ENCODE results near the genes CD3D, CD3G, UBE4A and H2AX.

DNA sequence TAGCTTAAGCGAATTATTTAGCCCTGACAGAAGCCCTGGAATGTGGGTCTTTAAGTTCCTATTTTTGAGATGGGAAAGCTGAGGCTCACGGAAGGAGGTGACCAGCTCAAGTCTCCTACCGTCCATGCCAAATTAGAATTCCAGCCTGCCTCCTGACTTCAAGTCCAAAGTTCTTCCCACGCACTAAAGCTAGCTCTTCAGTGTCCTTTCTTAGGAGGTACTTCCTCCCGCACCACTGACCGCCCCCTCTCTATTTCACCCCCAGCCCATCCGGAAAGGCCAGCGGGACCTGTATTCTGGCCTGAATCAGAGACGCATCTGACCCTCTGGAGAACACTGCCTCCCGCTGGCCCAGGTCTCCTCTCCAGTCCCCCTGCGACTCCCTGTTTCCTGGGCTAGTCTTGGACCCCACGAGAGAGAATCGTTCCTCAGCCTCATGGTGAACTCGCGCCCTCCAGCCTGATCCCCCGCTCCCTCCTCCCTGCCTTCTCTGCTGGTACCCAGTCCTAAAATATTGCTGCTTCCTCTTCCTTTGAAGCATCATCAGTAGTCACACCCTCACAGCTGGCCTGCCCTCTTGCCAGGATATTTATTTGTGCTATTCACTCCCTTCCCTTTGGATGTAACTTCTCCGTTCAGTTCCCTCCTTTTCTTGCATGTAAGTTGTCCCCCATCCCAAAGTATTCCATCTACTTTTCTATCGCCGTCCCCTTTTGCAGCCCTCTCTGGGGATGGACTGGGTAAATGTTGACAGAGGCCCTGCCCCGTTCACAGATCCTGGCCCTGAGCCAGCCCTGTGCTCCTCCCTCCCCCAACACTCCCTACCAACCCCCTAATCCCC is 10.9 kb downstream of the CD3E start:
- PRO-cap: no peak

DNA sequence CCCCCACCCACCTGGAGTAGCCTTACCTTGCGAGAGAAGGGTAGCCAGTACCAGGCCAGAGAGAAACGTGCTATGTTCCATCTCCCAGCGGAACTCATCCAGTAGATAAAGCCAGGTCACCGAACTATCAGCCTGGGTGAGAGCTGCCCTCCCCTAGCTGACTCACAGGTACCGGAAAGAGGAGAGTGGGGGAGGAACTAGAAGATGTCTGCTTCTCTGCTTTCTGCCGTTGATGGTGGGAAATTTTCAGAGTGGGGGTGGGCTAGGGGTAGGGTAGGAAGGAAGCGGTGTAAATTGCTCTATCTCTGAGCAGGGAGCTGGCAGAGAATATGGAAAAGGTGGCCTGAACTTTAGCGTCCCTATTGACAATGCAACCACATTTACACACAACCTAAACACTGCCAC is at the start of gene CD3D:
Gene CD3D (minus strand): TSS at position 179 of the 405 bp plus-strand sequence.
- PRO-cap: no peak

- PRO-cap: no peak
Observed at GRCh38 chr11:118344049-118344636, at the start of gene CD3G. Gene CD3G, plus strand, starts transcription at chr11:118344344.

DNA sequence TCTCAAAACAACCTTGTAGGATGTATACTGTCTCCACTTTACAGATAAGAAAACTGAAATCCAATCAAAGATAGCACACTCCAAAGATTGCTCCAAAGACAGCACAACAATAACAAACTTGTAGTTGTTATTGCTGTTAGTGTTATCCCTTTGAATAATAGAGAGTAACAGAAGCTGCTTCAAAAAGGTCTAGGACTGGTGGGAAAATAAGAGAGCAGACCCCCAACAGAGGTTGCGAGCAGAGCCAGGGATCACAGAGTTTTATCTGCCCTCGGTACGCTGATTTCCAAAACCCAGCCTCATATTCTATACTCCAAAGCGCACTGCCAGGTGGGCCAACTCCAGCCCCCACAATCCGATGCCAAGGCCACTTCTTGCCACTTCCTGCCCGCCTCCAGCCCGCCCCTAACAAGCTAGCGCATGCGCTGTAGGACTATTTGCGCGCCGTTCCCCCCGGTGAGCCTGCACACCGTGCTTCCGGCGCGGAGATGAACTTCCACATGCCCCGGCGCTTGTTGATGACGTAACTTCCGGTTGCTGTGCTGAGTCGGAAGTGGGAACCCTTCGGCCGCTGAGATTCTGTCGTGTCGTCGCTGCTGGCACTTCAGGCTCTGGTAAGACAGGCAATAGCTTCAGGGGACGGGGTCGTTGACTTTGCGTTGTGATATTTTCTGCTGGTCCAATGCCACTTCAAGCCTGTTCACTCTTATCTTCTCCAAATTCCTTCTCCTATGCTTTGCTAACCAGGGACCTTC is at the start of gene UBE4A:
Gene UBE4A (plus strand): TSS at position 540 of the 755 bp plus-strand sequence.
- PRO-cap: bidirectional peak, plus-strand start at position 574 of the sequence, minus-strand start at position 479 of the sequence

DNA sequence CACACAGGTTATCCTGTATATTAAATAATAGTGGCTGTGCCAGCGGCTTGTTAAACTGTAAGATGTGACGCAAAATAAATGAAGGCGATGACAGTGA is 220 bp upstream of the ARCN1 start:
- PRO-cap: no peak

- PRO-cap: no peak
Observed at GRCh38 chr11:118643459-118644218, 35.8 kb downstream of the TREH start.

- PRO-cap: no peak
Observed at GRCh38 chr11:118658084-118658459, 21.4 kb downstream of the TREH start.

DNA sequence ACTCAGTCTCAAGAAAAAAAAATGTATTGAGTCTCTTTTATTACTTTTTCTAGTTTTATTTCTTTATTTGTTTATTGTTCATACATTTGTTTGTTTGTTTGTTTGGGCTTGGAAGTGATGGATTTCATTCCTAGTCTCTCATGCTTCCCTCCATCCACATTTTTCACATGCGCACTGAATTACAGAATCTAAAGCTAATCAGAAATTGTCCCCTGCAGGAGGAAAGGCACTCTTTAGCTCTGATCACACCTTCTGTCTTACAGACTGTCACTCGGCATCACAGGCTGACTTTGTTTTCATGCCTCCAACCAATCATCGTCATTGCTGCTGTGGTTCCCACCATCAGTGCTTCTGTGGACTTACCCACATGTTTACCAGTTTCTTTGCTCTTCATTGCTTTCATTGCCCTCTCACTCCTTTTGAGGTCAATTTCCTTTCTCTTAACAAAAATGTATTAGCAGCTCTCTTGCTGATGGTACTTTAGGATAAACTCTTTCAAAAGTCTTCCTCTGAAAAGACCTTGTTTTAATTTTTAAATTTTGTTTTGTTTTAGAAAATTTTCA is 20.0 kb upstream of the TREH start:
- PRO-cap: no peak

GRCh38 chr11:118751315-118752491 is 39.3 kb downstream of the DDX6 start:
- PRO-cap: no peak

GRCh38 chr11:118790377-118790804 is 573 bp downstream of the DDX6 start:
- PRO-cap: bidirectional peak, plus-strand start at chr11:118790518, minus-strand start at chr11:118790520

- PRO-cap: no peak
Observed at GRCh38 chr11:118851965-118852793, 31.5 kb upstream of the CXCR5 start.

DNA sequence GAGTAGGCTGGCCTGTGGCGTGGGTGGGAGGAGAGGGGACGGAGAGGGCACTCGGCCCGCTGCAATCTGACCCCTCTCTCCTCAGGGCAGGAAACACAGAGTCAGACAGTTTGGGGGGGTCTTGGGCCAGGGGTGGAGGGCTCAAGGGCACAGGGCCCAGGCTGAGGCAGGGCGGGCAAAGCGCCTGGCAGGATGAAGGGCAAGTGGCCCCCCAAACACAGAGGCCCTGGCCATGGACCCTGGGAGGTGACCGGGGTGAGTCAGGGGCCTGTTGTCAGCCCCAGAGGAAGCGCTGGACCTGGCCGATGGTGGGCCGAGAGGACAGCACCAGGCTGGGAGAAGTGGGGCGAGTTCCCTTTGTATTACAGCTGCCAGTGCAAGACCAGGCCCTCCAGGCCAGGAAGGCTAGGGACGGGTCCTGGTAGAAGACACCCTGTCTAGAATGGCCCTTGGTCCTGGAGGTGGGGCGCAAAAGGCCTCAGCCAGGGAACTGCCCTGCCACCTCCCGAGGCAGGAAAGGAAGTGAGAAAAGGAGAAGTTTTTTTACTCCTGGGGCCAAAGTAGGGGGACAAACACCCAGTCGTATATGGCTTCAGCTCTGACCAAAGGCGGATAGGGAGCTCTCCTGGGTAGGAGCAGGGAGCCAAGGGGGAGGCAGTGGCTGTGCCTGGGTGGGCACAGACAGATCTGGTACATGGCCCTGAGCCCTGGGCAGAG is 12.8 kb downstream of the CXCR5 start:
- PRO-cap: no peak

- PRO-cap: no peak
Observed at GRCh38 chr11:118898735-118899341, 15.1 kb downstream of the CXCR5 start.

DNA sequence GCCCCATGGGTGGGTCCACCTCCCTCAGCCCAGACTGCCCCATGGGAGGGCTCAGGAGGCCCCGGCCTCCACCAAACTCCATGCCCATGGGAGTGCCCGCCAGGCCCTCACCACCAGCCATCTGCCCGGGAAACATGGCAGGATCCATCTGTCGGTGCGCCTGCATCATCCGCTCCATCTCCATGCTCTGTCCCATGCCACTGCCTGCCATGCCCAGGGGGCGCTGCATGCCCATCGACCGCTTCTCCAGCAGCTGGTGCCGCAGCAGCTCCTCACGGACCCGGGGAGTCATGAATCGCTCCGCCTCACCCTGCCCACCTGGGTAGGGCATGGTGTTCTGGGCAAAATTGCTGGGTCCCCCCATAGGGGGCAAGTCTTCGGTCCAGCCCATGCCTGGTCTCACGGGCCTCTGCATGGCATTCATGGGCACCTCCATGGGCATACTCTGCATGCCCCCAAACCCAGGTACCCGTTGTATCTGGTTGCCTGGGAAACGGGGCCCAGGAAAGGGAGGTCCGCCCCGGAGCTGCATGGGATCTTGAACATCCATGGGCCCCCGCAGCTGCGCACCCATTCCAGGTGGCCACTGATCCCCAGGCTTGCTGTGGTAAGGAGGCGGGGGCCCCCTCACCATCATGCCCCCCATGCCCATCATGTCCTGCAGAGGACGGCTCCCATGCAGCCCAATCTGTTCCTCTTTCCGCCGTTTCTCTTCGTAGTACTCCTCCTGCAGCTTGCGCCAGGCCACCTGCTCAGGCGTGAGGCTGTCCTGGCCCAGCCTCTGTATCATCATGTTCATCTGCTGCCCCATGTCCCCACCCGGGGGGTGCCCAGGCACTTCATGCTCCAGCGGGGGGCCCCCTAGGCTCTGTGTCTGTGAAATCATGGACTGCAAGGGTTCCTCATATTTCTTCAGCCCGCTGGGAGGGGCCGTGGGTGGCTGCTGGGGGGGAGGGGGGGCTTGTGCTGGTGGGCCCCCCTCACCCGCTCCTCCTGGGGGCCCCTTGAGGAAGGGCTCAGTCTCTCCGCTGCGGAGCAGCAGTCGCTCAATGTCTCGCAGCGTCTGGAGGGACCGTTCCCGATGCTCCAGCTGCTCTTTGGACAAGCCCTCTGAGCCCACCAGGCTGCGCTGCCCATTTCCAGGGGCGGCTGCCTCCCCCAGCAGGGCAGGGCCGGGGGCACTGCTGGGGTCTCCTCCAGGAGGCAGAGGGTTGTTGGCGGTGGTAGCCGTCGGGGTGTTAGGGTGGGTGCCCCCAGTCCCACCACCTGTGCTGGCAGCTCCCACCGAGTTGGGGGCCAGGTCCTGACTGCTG is 18.2 kb downstream of the CXCR5 start:
- PRO-cap: no peak

DNA sequence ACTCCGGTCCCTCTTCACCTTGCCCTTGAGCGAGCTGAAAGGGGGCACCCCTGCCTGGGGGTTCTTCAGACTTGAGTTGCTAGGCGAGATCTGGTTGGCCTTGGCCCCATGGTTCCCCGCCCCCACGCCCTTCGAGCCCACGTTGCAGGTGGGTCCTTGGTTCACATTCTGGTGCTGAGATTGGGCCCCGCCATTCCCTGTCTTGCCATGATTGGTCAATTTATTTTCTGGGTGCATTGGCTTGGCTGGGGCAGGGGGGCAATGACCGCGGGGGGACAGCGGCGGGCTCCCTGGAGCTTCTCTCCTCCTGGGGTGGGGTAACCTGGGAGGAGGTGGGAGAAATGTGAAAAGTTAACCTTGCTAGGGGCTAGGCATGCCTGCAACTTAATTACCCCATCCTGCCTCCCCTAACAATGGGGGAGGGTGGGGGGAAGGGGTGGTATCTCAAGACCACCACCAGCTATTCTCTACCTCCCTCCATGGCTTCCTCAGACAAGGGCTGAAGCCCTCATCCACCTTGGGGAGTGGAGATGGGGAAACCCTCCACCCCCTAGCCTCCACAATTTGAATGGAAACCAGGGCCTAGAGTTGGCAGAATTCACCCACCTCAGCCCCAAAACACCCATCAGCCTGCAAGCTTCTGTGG is 17.3 kb downstream of the BCL9L start:
- PRO-cap: no peak

DNA sequence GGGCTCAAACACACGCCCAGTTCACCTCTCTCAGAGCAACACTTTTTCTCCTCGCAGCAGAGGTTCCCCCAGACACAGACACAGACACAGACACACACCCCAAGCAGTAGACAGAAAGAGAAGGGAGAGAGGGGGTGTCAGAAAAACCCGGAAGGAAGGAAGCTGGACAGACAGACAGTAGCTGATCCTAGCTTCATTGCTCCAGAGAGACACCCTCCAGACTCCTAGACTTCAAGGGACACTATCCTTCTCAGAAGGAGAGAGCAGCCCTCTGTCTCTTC is 1.5 kb downstream of the BCL9L start:
- PRO-cap: bidirectional peak, plus-strand start outside the sequence, minus-strand start at position 80 of the sequence

GRCh38 chr11:118927752-118929027 is 2.5 kb upstream of the BCL9L start:
- PRO-cap: unidirectional peak, plus-strand start at chr11:118928136; unidirectional peak, plus-strand start at chr11:118928290; unidirectional peak, plus-strand start at chr11:118928752

- PRO-cap: unidirectional peak, minus-strand start at chr11:119094973; unidirectional peak, minus-strand start at chr11:119095465
Observed at GRCh38 chr11:119094625-119095536, at the start of gene H2AX. Gene H2AX, minus strand, starts transcription at chr11:119095465.

DNA sequence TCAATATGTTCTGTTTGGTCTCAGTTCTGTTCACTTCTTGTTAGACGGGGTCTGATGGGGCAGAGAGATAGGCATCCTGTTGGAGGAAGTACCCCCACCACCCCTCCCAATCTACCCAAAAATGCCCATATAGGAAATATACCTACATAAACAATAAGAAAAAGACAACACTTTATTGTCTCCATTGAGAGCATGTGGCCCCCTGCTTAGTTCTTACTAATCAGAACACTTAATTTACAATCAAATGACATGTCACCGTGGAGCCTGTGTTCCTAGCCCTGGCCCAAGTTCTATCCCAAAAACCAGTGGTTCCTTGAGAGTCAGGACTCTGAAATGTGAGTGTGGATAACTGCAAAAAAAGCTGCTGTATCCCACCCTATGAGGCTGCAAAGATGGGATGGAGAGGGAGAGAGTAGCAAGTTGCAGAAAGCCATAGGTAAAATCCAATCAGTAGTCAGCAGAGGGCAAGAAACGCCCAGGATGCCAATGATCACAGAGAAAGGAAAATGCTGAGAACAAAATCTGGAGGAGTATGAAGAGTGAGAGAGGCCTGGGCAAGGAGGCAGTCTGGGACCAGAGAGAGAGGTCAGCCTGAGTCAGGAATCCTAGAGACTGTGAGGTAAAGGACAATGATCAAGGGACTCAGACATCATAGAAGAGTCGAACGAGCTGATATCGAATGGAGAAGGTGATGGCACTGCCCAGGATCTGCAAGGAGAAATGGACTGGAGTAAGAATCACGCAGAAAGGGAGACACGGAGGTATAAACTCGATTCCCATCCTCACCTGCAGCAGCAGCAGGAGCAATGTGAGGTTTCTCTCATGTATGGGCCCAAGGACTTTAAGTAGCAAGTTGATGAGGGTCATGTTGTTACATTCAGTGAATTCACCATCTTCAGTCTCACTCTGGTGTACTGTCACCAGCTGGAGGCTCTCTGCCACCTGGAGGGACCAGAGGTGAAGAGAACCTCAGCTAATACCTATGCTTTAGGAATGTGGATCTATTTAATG is 1.4 kb upstream of the H2AX start:
- PRO-cap: no peak

- PRO-cap: no peak
Observed at GRCh38 chr11:119144718-119145162, 4.1 kb upstream of the ABCG4 start.

All from tibial artery (tissue), 1 donor.